Bronchial epithelial cell (primary cell): ENCODE results near the gene ATF7IP2.

DNA sequence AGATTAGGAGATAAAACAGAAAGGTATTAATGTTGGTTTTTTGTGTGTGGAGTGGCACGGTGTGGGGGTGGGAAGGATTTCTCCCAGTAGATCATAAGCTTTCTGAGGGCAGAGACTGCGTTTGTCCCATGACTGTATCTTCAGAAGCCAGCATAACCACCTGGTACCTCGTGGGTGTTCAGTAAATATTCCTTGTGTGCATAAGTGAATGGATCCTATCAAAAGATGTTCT is 237.9 kb upstream of the EEF2KMT start:
- RRBS, 2 experiments = no CpG with 5 or more reads among the region's 3 CpGs

DNA sequence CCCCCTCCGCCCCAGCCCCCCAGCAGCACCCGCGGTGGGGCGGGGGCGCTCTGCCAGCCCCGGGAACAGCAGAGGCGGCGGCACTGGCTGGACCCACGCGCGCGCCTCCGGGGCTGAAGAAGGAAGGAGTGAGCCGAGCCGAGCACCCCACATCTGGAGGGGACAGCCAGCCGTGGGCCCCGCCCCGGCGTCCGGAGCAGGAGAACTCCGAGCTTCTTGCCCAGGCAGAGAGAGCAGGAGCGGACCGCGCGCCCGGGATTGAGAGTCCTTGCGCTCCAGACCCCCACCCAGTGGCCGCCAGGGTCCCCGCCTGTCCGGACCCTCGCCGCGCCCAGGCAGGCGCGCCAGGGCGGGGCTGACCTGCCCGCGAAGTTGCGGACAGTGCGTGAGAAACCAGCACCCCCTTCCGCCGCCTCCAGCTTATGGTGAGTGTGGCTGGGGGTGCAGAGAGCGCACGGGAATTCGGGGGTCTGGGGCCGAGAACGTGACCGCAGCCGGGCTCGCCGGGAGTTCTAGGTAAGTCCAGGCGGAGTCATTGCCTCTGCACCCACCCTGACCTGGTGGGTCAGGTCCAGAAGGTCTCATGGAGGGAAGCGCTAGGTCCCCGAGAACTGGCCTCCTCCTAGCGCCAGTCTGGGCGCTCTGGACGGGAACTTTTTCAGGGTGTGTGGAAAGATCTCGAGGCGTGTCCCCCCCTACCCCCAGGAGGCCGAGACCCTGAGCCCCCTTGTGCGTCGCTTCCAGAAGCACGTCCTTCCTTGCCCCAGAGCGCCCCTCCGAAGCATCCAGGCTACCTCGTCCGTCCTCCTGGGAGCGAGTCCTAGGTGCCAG is 868 bp downstream of the RBFOX1 start:
- RRBS, 2 experiments = 2 to 3% methylated on average over 24 of the region's 68 CpGs

GRCh38 chr16:8113151-8113516 is 477.2 kb downstream of the TMEM114 start:
- RRBS, 2 experiments = no CpG with 5 or more reads among the region's 2 CpGs

- RRBS, 2 experiments = no CpG with 5 or more reads among the region's 3 CpGs
These were observed 262.0 kb downstream of the TMEM114 start for GRCh38 chr16:8328302-8328779.

DNA sequence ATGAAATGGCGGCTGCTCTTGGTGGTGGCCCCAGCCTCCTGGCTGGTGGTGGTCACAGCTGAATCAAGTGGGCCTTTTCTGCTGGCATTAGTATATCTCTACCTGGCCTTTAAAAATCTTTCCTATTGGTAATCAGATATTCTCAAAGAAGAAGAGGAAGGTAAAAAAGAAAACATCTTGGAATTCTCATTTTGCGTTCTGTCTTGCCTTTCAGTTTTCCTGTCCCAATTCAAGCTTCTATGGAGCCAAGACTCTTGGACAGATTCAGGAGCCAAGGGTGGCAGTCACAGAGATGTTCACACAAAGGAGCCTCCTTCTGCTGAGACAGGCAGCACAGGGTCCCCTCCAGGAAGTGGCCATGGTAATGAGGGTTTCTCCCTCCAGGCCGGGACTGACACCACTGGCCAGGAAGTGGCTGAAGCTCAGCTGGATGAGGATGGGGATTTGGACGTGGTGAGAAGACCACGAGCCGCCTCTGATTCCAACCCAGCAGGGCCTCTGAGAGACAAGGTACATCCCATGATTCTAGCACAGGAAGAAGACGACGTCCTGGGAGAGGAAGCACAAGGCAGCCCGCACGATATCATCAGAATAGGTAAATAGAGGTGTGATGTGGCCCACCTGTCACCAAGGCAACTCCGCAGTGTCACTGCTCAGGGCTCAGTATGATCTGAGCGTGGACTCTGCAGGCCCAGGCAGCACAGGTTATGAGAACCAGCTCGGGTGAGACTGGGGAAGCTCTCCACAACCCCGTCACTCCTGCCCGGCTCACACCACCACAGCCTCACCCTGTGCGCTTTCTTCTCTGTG is 7.2 kb downstream of the METTL22 start:
- RRBS, 2 experiments = no CpG with 5 or more reads among the region's 16 CpGs

DNA sequence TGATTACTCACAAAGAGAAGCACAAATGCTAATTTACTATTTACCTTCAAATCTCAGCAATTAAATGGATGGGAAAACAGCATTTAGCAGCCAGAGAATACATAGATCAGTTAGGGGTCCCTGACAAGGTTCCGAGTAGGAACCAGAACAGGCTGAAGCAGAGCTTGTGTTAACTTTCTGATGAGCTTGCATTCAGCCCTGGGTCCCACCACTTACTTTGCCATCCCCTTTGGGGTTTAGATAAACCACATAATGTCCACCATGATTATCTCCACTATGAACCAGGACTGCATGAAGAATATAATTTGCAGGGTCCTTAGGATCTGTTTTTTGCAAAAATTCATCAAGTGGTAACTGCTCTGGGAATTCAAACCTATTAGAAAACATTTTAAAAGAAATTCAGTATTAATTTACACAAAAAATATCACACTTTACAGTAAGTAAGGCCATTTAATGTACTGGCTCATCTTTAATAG is 24.1 kb downstream of the LITAFD start:
- RRBS, 2 experiments = no CpG with 5 or more reads among the region's 1 CpG

DNA sequence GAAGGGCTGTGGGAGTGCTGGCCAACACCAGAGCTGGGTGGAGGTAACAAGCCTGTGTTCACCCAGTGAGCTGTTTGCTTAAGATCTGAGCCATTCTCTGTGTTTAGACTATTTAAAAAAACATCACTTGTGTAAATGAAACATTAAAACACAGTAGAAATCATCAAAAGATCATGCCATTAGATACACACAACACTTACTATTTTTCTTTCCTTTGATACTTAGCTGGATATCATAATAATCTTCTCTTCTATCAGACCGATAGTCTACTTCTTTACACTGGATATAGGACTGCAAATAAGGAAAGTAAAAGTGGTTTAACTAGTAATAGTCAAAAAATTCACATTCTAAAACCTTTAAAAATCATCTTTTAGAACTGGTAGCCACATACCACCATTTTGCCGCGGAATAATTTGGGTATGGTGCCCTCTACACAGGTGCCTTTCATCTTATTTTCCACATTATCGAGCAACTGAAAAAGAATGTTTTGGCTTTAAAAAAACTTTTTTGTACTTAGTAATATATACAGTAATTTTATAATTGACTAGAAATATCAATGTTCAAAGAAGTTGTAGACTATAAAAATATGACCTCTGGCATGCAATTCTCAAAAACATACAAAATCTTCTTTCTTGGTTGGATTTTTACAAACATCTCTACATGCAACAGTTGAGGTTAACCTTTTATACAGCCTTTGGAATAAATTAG is 33.1 kb downstream of the LITAFD start:
- RRBS, 2 experiments = no CpG with 5 or more reads among the region's 4 CpGs

DNA sequence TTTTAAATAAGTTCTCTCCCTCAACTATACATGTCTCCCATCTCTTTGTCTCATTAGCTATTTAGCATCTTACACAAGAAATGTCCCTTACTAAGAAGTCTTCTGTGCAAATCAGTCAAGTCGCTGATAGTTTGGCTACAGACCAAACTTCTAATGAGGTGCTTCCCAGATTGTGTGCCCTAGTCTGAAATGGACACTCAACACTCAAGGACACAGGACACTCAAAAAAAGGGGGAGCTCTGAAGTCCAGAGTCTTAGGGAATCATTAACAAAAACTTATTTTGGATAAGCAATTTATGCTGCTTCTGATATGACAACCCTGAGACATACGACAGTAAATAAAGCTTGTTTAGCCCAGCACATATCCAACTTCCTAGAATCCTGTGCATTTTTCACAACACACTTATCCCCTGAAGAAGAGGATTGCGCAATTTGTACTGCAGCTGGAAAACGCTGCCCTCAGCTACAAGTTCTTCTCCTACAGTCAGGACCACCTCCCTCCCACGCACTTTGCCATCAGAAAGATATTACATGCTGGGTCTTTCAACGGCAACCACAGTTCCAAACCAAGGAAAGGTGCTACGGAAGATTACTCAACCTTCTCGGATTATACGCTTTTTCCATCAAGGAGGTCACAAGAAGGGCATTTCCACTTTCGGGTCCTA is 35.5 kb downstream of the USP7 start:
- RRBS, 2 experiments = no CpG with 5 or more reads among the region's 10 CpGs

DNA sequence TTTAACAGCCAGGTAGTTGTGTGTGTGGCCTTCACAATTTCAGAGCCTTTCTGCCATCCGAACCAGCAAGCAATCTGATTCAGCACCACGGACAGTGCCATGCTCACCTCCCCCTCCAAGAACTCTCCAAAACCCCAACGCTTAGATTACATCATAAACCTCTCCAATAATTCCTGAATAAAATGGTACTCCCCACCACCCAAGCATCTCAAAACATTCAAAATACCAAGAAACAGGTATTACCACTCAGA is 31.8 kb downstream of the USP7 start:
- RRBS, 2 experiments = no CpG with 5 or more reads among the region's 3 CpGs

- RRBS, 2 experiments = no CpG with 5 or more reads among the region's 13 CpGs
These were observed 28.0 kb downstream of the USP7 start for GRCh38 chr16:8935575-8936154.

- RRBS, 2 experiments = no CpG with 5 or more reads among the region's 12 CpGs
These were observed 17.0 kb downstream of the HAPSTR1 start for GRCh38 chr16:9108184-9109171.

- RRBS, 2 experiments = no CpG with 5 or more reads among the region's 2 CpGs
These were observed 23.0 kb downstream of the HAPSTR1 start for GRCh38 chr16:9114538-9114709.

DNA sequence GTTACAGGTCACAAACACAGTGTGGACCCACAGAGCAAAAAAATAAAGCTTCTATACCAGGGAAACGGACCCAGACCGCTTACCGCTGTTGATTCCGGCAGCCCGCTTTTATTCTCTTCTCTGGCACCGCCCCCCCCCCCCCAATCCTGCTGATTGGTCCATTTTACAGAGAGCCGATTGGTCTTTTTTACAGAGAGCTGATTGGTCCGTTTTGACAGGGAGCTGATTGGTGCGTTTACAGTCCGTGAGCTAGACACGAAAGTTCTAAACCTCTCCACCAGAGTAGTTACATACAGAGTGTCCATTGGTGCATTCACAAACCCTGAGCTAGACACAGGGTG is 92.2 kb downstream of the HAPSTR1 start:
- RRBS, 2 experiments = no CpG with 5 or more reads among the region's 11 CpGs

DNA sequence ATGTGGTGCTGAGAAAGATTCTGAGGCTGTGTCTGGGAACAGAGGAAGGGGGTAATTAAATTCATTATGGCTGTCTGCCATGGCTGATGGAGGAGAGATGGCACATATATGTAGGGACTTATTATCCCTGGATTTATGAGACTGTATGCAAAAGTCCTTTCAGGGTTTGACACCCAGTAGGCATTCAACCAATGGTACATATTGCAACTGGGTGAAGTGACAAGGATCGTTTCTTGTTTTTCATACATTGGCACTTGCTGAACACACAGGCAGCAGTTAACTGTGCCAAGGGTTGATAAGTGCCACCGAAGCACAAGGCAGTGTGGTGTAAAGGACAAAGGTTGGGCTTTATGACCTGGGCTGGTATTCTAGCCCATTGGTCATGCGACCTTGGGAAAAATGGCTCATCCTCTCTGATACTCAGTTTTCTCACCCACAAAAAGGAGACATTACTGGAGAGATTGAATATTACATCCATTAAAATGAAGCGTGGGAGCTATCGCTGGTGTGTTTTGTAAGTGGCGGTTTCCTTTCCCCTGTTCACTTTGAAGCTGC is 216.8 kb downstream of the HAPSTR1 start:
- RRBS, 2 experiments = no CpG with 5 or more reads among the region's 6 CpGs

- RRBS, 2 experiments = 1 to 3% methylated on average over 39 of the region's 66 CpGs
These were observed at the start of gene ATF7IP2 for GRCh38 chr16:10385748-10386518. ATF7IP2 (plus strand) TSS chr16:10386061.

DNA sequence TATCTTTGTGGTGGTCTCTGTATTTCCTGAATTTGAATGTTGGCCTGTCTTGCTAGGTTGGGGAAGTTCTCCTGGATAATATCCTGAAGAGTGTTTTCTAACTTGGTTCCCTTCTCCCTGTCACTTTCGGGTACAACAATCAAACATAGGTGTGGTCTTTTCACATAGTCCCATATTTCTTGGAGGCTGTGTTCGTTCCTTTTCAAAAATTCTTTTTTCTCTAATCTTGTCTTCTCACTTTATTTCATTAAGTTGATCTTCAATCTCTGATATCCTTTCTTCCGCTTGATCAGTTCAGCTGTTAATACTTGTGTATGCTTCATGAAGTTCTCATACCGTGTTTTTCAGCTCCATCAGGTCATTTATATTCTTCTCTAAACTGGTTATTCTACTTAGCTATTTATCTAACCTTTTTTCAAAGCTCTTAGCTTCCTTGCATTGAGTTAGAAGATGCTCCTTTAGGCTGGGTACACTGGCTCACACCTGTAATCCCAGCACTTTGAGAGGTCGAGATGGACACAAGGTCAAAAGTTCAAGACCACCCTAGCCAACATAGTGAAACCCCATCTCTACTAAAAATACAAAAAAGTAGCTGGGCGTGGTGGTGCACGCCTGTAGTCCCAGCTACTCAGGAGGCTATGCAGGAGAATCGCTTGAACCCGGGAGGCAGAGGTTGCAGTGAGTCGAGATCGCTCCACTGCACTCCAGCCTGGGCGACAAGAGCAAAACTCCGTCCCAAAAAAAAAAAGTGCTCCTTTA is 65.6 kb downstream of the ATF7IP2 start:
- RRBS, 2 experiments = no CpG with 5 or more reads among the region's 13 CpGs

DNA sequence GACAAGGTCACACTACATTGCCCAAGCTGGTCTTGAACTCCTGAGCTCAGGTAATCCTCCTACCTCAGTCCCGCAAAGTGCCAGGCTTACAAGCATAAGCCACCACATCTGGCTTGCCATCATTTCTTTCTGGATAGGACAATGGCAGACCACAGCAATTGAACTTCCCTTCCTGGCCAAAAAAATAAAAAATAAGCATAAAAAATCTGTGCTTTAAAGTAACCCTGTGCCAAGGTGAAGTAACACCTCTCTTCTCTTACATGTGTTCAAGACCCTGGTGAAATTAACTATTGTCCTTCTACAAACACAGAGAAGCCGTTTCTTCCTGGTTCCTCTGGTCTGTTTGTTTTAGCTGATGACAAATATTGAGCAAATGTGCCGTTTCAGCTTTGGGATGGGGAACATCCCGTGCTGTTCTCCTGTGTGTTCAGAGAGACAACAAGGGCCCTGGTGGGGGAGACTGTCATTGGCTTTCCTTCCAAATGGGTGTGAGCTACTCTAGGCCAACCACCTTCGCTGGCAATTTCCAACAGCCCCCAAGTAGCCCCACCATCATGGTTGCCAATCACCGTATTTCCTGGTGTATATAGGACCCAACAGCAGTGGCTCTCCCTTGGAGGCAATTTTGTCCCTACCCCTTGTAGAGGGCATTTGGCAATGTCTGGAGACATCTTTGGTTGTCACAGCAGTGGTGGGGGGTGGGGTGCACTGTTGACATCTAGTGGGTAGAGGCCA is 60.0 kb downstream of the EMP2 start:
- RRBS, 2 experiments = no CpG with 5 or more reads among the region's 6 CpGs

DNA sequence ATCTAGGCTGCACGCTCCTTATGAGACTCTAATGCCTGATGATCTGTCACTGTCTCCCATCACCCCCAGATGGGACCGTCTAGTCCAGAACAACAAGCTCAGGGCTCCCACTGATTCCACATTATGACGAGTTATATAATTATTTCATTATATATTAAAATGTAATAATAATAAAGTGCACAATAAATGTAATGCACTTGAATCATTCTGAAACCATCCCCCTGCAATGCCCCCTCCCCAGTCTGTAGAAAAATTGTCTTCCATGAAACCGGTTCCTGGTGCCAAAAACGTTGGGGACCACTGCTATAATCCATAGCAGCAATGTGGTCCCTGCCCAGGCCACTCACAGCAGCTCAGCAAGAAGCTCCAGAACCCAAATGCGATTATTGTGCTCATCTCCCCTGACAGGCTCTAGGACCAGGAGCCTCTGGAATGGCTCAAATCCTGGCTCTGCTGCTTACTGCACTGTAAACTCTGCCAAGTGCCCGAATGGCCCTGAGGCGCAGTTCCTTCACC is 34.8 kb downstream of the EMP2 start:
- RRBS, 2 experiments = no CpG with 5 or more reads among the region's 8 CpGs

GRCh38 chr16:10552929-10553805 is 27.2 kb downstream of the EMP2 start:
- RRBS, 2 experiments = no CpG with 5 or more reads among the region's 28 CpGs

DNA sequence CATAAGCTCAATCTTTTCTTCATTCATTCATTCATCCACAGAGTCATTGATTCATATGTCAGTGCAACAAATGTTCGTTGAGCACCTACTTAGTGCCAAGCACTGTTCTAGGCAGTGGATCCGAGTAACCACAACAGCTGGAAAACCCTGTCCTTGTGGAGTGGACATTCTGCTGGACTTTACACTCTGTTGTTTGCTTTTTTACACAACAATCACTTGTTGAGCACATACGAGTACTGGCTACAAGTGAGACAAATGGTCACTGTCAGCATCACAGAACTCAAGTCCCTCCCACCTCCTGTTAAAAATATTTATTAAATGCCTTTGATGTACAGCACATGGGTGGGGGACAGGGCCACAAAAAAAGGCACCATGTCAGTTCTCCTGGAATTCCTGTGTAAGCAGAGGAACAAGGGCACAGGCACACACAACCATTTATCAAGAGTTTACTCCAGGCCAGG is 46.9 kb downstream of the TEKT5 start:
- RRBS, 2 experiments = no CpG with 5 or more reads among the region's 3 CpGs